Airway epithelial cell (primary cell): ENCODE measurements around a stretch of chr17.

DNA sequence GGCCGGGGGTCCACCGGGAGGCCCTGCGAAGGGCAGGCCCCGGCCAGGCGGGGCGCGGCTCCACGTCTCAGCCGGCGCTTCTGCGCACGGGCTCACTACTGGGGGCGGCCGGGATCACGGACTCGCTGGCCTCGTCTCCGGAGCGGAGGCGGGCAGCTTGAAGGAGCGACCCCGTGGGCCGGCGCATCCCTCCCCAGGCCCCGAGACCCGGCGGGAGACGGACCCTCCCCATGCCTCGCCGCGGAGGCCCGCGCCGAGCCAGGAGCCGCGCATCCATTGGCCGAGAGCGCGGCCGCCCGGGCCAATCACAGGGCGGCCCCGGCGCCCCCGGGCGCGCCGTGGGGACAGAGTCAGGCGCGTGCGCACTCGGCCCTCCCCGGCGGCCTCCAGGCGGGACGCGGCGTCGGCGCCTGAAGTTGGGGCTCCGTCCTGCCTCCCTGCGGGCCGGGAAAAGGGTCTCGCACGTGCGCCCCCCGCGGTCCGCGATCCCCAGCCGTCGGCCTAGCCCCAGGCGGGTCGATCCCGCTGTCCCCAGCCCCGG, 24.8 kb downstream of the ACTG1 start:
- RAMPAGE, long total RNA: no peak

- RAMPAGE, long total RNA: no peak
Observed at GRCh38 chr17:81551905-81552273, 264 bp downstream of the FAAP100 start.

DNA sequence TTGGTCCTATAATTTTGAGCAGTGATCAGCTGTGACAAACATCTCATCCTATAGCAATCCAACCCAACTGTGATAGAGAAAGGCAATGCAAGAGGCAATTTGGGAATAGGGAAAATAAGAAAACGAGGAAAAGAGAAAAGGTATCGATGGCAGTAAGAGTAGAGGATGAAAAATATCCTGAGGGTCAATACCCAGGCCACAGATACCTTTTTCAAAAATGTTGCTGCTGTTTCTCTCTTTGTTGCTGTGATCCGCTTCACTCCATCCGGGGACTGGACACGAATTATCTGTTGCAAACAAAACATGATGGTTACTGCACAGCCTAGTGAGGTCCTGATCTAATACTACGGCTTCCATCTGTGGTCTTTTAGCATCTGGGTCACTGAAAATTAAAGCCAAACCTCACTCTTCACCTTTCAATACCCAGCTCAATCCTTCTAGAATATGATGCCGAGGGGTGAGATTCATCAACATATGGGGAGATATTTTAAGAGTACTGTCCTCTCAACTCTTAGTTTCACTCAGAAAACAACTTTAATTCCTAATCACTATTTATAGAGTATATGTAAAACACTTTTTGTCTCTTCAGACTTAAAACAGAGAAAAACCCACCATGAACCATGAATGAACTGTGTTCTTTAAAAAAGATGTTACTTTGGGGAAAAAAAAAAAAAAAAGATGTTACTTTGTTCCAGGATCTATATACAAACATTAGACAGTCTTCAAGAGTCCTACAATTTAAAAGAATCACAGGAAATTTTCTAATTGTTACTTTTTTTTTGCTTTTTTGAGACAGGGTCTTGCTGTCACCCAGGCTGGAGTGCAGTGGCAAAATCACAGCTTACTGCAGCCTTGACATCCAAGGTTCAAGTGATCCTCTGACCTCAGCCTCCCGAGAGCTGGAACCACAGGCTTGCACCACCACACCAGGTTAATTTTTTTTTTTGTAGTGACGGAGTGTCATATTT, 7.1 kb downstream of the NPLOC4 start:
- RAMPAGE, long total RNA: no peak

- RAMPAGE, long total RNA: no peak
Observed at GRCh38 chr17:81823634-81823995, 9.5 kb downstream of the MCRIP1 start.

- RAMPAGE, long total RNA: no peak
Observed at GRCh38 chr17:81844906-81845822, 10.3 kb upstream of the PPP1R27 start.

DNA sequence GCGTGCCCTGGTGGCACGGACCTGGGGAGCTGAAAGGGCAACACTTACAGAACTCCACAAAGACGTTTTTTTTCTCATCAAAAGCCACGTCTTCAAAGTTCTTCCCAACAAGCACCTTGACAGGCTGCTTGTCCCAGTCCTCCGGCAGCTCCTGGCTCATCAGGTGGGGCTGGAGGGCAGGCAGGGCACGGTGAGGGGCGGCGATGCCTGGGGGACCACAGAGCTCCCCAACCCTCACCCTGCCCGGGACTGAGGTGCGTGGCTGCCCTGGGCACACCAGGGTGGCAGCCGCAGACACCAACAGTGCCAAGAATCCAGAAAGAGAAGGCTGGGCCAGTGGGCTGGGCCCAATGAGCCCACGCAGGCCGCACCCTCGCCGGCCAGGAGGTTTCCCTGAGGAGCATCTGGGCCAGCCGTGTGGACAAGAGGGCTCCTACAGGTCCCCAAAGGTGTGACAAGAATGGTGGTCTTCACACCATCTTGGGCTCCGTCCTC, 11.0 kb upstream of the PPP1R27 start:
- RAMPAGE, long total RNA: no peak

DNA sequence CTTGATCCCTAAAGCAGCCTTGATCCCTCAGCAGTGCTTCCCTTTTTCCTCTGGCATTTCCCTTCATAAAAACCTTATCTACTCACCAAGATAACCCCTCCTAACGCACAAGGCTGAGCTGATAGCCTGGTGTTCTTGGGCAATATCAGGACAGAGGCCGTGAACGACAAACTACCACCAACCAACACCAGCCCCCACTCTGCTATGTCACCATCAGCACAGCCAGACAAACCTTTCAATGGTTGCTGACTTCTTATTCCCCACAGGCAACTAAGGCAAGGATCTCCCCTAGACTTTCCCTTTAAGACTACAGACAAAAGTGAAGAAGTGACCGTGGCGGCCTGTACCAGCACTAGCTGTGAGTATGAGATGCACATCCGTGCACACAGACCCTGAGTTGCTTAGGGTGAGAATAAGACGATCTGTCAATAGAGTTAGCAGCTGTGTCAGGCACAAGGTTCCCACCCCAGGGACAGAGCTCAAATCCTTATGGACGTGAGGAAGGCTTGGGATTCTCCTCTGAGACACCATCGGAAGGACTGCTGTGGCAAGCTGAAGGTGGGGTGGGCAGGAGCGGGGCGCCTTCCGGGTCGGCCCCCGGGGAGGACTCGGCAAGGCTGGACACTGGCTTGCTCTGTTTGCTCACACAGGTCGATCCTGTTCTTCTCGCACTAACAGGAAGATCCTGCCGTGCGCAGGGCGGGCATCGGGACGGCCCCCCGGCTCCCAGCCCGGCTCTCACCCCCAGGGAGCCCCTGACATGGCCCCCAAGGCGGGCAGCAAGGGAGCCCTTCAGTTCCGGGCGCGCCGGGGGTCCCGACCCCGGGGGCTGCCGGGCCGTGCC, 693 bp downstream of the P4HB start:
- RAMPAGE, long total RNA: no peak

- RAMPAGE, long total RNA: no peak
Observed at GRCh38 chr17:81863106-81863777, 2.9 kb upstream of the P4HB start.

DNA sequence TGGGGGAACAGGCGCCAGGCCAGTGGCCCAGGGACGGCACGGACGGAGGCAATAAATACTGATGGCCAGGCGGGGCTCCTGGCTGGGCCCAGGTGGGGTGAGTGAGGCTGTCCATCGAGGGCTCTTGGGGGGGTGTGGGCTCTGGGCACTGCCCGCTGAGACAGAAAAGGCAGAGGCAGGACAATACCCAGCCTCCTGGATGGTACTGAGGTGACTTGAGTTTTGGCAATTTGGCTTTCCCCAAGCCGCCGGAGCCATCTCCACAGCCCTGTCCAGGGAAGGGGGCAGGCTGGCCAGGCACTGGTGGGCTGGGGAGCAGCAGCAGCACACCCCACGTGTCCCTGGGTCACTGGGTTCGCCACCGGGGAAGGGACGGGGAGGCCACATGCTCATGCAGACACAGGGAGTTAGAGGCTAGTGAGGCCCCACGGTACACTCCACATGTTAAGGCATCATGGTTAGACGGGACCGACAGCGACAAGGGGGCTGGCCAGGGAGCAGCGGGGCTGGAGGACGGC, 3.2 kb downstream of the ARHGDIA start:
- RAMPAGE, long total RNA: no peak

- RAMPAGE, long total RNA: no peak
Observed at GRCh38 chr17:81889527-81890146, 1.7 kb downstream of the ALYREF start.

DNA sequence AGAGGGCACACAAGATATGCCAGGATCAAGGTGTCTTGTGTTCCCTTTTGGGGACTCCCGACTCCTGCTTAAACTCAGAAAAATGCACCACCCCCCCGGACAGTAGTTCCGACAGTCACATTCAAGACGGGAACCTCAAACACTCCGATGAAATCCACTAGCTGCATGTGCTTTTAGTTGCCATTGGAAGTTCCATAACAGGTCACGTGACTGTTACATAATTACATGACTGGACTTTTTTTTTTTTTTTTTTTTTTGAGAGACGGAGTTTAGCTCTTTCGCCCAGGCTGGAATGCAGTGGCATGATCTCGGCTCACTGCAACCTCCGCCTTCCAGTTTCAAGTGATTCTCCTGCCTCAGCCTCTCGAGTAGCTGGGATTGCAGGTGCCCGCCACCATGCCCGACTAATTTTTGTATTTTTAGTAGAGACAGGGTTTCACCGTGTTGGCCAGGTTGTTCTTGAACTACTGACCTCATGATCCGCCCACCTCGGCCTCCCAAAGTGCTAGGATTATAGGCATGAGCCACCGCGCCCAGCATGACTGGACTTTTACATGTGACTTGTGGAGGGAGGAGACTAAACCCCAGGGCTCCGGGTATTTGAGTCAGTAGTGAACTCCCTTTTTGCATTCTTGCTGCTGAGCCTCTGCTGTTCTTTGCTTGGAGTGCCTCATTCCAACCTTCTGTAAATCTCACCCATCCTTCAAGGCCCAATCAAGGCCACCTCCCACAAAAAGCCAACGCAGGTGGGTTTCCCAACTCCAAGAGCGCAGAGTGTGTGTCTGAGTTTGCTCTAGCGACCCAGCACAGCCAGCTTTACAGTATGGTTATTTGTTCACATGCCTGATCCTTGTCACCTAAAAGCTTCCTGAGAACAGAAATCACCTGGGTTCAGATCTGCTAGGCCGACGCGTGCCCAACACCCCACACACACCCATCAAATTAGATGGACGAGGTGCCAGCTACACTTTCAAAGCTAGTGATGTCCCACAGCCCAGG, 1.5 kb downstream of the SIRT7 start:
- RAMPAGE, long total RNA: no peak

DNA sequence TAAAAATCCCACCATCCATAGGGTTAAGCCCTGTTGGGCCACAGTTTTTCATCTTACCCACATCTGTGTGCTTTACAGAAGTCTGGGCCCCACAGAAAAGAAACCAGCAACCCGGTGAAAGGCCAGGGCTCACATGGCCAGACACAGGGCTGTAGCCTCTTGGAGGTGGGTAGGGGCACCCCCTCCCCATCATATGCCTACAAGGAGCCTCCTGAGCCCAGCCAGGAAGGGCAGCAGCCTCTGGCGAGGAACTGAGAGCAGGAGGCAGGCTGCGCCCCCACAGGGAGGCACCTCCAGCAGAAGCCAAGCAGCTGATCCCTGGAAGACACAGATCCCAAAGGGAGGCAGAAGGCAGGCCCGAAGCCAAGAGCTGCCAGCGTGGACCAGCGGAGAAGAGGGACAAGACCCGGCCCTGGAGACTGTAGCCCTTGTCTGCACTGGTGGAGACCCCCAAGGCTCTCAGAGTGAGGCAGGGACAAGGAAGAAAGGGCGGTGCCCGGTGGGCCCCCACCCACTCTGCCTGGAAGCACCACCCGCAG, 2.5 kb upstream of the SIRT7 start:
- RAMPAGE, long total RNA: no peak

DNA sequence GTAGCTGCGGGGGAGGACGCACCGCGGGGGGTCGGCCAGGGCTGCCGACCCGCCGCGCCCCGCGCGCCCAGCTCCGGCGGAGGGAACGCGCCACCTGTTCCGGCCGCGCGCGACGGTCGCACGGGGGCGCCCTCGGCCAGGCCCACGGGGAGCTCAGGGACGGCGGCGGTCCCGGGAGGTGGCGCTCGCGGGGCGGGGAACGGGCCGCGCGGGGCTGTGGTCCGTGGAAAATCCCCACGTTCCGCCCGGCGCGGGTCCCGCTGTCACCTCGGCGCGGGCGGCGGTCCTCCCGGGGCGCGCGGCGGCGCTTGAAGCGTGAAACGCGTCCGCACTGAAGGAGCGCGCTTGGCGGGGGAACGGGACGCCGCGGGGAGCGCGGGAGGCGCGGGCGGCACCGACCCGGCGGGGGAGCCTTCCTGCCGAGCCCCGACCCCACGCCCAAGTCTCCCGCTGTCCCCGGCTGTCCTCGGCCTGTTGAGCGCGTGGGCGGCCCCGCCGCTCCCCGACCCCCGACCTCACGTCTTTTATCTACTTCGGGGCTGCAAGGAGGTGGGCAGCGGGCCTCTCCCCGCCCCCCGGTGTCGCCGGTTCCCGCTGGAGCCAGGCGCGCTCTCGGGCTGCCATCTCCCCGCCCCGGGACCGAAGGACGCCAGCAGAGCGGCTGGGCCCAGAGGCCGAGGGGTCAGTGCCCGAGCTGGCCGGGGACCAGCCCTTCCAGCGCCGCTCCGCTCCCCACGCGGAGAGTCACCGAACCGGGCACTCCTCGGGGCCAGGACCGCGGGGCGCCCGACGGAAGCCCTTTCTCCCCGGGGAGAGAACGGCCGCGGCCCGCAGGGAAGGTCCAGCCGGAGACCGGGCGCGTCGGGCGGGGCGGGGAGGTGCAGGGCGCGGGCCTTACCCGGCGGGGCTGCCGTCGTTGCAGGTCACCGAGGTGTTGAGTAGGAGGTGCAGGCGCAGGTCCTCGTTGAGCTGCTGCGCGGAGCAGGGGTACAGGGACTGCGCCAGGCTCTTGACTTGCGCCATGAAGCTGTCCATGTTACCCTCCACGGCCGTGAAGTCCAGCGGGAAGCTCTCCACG, 959 bp downstream of the NOTUM start:
- RAMPAGE, long total RNA: no peak

- RAMPAGE, long total RNA: no peak
Observed at GRCh38 chr17:81967230-81968575, 6.7 kb upstream of the NOTUM start.

- RAMPAGE, long total RNA: no peak
Observed at GRCh38 chr17:82012130-82013265, 10.2 kb downstream of the CENPX start.

DNA sequence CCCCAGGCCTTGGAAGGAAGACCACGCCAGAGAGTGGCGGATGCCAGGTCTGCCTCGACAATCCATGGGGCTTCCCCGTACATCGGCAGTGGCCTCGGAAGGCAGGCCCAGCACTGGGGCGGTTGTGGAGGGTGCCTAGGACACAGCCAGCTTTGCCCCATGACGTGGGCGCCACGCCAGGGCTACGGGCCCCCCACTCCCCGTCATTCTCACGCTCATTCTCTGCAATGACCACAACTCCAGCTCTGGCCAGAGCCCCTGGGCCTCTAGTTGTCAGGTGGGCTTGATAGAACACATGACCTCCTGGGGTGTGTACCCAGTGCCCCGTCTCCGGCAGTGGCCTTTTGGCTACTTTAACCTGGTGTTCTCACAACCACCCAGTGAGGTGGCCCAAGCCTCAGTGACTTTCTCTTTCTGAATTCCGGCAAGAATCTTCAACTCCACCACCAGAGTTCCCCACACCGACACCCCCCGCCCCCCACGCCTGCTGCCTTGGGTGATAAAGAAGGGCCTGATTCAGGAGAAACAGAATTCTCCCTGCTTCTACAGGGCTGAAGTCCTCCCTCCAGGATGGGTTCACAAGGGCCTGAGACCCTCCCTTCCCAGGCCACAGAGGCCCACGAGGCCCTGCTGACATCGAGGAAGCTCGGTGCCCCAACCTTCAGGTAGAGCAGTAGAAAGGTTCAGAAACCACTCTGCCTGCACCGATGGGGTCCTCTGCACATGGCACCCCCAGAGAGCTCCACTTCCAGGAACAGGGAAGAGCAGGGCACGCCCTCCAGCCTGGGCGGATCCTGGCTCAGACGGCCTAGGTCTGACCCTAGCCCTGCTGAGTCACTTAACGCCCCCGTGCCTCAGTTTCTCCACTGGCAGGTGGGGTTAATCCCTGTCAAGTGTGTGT, 1.0 kb downstream of the CENPX start:
- RAMPAGE, long total RNA: no peak

- RAMPAGE, long total RNA: no peak
Observed at GRCh38 chr17:82024906-82025539, 1.9 kb downstream of the LRRC45 start.

GRCh38 chr17:82033706-82034884, 2.6 kb downstream of the RAC3 start:
- RAMPAGE, long total RNA: no peak

GRCh38 chr17:82075996-82077108, 10.7 kb upstream of the DUS1L start:
- RAMPAGE, long total RNA: no peak

DNA sequence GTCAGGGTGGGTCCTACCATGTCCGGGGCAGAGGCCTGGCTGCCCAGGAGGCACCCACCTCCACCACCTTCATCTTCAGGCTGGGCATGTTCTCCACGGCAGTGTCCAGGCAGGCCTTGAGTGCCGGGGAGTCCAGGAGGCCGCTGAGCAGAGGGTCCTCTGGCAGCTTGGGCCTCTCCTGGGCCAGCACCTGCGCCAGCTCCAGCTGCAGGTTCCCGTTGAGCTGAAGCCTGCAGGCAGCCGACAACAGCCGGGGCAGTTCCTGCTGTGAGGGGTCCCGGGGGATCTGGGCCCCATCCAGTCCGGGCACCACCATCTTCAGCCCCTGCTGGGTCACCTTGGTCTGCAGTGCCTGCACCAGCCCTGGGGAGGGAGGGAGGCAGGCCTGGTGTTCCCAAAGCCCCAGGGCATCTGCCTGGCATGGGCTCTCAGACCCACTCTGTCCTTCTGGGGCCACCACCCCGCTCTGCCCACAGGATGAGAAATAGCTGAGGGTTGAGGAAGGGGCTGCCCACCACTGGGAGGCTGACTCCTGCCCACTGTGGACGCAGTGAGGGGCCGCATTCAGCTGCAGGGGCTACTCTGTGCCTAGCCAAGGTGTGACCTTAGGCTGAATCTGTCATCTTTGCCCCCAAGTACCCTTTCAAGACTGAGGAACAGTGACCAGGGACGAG, 11.7 kb downstream of the FASN start:
- RAMPAGE, long total RNA: no peak